Bronchial epithelial cell (primary cell): ENCODE measurements around the gene LIMCH1.

- RRBS, 2 experiments = no CpG with 5 or more reads among the region's 12 CpGs
Measured at GRCh38 chr4:39637998-39638376, 678 bp downstream of the SMIM14 start.

DNA sequence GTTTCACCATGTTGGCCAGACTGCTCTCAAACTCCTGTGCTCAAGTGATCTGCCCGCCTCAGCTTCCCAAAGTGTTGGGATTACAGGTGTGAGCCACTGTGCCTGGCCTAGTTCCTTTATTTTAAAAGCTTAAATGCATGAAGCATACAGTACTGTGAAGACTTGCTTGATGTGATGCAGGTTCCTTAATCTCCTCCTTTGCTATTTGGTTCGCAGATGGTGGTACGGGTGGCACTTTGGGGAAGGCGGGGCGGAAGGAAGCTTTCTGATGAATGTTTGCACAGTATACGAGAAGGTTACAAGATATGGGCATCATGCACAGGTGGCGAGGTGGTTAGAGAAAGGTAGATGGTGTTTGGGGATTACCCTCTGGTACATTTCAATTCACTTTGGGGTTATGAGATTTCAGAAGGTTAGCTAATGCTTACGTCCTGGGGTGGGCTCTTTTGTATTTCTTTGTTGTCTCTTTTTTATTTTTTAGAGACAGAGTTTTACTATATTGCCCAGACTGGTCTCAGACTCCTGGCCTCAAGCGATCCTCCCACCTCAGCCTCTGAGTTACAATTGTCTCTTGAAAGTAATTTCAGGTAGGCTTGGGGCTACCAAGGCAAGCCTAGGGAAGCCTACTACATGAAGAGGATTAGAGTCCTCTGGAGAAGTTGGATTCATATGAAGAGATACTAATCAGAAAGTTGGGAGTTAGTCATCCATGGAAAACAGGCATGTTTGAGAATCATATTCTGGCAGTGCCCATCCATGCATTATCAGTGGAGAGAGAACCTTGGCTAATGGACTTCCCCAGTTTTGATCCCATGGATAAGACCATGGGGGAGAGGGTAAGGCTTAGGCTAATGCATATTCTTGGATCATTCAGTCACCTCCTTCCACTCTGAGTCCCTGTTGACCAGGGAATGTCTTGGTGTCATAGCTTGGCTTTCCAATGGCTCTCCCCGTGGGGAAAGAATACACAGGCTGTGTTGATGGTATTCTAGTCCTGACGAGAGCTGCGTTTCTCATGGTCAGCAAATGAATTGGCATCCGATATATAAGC is 17.4 kb downstream of the RHOH start:
- RRBS, 2 experiments = no CpG with 5 or more reads among the region's 13 CpGs

- RRBS, 2 experiments = no CpG with 5 or more reads among the region's 11 CpGs
Measured at GRCh38 chr4:40264997-40265759, 68.3 kb downstream of the RHOH start.

DNA sequence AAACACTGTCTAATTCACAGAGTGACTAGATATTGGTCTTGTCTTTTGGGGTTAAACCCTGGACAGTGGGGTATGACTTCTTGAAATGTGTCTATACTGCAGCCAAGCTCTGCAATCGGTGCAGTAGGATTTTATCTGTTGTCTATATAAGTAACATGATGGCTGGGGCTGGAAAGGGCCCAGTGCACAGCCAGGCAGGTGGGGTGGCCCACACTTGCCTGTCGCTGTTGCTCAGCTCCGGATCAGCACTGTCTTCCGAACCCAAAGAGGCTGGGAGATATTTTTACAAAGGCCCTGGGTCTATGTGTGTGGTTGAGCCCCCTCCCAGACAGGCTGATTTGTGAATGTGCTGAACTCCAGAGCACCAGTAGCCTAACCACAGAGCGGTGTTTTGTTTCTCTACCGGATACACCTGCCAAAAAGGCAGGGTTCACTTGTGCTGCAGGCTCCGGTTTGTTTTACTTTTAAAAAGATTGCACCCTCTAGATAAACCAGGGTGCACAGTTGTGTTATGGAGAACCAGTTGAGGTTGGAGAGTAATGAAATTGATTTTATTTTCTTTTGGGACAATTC is 33.5 kb upstream of the CHRNA9 start:
- RRBS, 2 experiments = no CpG with 5 or more reads among the region's 7 CpGs

- RRBS, 2 experiments = no CpG with 5 or more reads among the region's 4 CpGs
Measured at GRCh38 chr4:40349723-40350302, 14.7 kb downstream of the CHRNA9 start.

- RRBS, 2 experiments = no CpG with 5 or more reads among the region's 6 CpGs
Measured at GRCh38 chr4:40422341-40422938, 87.3 kb downstream of the CHRNA9 start.

DNA sequence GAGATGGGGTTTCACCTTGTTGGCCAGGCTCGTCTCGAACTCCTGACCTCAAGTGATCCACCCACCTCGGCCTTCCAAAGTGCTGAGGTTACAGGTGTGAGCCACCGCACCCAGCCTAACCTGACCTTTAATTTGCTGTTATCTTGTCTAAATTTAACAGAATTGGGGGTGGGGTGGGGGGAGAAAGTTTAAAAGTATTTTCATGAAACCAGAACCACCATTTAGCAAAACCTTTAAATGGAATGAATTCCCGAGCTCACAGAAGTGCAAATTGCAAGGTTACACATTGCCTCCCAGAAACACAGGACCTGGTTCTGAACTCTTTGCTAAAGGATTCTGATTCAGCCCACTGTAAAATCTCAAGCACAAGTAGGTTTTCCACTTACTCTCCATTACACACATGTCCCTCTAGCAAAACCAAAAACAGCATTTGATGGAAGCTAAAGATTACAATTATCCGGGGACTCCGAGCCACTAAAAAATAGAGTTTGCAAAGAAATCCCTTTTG is 115.7 kb downstream of the RBM47 start:
- RRBS, 2 experiments = no CpG with 5 or more reads among the region's 7 CpGs

- RRBS, 2 experiments = no CpG with 5 or more reads among the region's 9 CpGs
Measured at GRCh38 chr4:40531068-40531890, 98.4 kb downstream of the RBM47 start.

DNA sequence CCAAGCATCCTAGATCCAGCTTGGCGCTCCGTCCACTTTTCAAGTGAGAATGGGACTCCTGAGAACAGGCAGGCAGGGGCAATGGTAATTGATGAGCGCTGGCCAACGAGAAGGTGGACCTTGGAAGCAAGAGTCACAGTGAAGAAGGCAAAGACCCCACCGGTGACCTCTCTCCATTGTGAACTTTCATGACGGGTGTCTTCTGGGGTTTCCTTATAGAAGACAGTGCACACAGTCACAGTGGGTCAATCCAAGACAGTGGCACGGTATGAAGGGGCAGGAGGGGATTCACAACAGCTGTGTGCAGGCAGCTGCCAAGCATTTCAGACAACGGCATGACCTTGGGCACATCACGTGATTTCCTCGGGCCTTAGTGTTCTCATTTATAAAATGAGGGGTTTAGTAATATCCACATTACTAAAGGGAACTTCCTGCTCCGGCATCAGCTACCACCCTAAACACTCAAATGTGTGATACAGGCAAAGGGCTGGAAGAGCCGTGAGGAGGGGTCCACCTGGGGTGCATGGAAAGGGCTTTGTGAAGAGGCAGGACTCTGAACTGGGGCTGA is 43.0 kb downstream of the RBM47 start:
- RRBS, 2 experiments = no CpG with 5 or more reads among the region's 12 CpGs

DNA sequence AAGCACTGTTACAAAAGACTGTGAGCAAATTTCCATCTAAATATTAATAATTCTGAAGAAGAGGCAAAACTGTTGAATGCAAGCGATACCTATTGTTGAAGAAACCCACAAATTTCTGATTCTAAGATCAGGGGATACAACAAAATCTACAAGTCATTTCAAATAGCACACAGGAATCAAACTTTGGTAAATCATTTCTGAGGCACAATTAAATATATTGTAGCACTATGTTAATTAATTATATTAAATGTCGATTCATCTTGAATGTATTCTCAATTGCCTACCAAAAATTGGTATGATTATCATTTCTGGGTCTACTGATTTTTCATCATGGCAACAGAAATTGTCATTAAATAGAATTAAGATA is 59.8 kb downstream of the NSUN7 start:
- RRBS, 2 experiments = no CpG with 5 or more reads among the region's 2 CpGs

DNA sequence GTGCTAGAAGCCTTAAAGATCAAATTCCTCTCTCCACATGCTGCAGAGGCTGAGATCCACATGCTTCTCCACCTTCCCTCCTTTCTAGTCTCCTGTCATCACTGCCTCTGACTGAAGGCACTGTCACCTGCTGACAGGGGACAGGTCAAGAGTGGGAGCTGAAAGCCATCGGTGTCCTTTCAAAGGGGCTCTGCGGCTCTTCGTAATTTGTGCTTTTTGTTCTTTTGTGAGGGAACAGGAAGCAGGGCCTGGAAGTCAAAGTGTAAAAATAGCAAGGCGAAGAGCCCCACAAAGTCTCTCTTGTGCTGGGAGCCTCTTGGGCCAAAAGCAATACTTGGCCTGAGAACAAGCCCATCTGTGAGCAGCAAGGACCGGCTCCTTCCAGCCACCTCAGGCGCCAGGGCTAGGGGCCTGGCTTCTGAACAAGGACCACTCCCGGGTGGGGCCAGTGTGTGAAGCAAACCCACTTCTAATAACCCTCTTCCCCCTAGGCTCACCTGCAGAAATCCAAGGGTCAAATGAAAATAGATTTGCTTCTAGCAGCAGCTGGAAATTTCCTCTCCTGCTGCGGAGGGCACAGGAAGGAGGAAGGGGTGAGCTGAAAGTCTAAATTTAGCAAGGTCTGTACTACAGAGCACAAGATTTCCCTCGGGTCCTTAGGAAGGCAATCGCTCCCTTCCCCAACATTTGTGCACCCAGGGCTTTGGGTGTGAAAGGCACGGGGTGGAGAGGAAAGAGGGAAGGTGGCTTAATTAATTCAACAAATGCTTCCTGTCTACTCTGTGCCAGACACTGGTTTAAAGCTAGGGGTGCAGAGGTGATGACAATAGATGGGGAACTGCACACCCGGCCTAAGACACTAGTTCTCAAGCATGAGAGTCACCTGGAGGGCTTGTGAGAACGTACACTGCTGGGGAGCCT is 204.2 kb downstream of the NSUN7 start:
- RRBS, 2 experiments = 75 to 89% methylated on average over 3 of the region's 13 CpGs

- RRBS, 2 experiments = no CpG with 5 or more reads among the region's 11 CpGs
Measured at GRCh38 chr4:41028433-41029532, 185.6 kb downstream of the APBB2 start.

DNA sequence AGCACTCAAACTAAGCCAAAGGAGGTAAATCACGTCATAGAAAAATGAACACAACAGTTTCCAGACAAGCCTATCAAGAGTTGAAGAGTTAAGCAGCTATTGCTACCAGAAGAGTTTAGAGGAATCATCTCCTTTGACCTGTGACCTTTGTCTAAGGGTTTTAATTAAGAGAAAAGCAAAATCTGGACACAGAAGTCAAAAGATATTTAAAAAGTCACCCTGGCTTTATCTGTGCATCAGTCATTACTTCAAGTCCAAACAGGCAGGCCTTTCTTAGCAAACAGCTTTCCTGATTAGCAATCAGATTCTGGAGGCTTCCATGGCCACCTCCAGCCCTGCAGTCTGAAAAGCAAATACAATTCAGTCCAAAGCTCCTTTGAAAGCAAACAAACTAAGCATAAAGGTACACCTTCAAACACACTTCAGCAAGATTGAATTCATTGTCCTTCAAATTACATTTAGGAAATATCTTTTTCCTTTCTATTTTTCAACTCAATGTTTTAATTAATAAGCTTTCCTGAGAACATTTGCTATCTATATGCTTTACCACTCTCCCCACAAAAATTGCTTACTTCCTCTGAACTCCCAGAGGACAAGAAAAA is 82.0 kb downstream of the APBB2 start:
- RRBS, 2 experiments = no CpG with 5 or more reads among the region's 1 CpG

DNA sequence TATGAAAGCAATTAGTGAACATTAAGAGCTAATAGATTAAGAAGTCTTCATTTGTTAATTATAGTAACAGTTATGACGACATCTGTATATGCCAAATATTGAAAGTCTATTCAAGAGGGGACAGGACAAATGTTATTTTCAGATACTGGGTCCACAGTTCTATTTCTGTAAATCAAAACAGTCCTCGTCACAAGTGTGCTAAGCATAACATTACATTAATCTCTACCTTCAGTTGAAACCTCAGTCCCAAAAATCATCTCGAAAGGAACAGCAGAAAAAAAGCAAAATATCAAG is 70.4 kb downstream of the APBB2 start:
- RRBS, 2 experiments = no CpG with 5 or more reads among the region's 3 CpGs

DNA sequence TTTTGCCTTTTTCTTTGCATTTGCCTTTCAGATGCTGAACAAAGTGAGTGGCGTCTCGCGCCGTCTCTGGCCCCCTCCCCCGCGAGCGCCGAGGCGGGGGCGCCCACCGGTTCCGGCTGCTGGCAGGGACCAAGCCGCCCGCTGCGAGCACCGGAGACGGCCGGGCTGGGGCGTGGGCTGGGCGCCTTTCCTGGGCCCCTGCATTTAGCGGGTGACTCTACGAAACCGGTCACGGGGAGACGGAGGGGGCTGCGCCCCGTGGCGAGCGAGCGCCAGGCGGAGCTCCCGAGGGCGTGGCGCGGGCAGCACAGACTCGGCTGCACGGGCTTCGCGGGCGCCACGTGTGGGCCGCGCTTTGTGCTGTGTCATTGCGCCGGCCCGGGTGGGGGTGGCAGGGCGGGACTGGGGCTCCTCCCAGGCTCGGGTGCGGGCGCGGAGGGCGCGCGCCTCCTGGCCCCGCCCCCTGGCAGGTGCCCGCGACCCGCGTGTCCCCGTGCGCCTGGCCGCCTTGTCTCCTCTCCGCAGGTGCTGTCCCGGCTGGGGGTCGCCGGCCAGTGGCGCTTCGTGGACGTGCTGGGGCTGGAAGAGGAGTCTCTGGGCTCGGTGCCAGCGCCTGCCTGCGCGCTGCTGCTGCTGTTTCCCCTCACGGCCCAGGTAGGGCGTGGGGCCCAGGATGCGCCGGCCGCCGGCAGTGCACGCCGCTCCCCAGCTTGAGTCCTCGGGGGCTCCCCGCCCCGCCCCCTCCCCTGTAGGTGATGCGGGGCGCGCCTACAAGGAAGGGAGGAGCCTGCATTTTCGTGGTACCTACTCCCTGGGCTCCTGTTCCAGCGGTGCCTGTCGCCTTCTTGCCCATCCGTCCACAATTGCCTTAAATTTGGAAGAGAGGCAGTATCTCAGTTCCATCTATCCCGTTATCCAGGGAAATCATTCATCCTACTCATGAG is 628 bp downstream of the UCHL1 start:
- RRBS, 2 experiments = 2 to 4% methylated on average over 11 of the region's 92 CpGs

- RRBS, 2 experiments = no CpG with 5 or more reads among the region's 8 CpGs
Measured at GRCh38 chr4:41258028-41258502, 1.3 kb downstream of the UCHL1 start.

DNA sequence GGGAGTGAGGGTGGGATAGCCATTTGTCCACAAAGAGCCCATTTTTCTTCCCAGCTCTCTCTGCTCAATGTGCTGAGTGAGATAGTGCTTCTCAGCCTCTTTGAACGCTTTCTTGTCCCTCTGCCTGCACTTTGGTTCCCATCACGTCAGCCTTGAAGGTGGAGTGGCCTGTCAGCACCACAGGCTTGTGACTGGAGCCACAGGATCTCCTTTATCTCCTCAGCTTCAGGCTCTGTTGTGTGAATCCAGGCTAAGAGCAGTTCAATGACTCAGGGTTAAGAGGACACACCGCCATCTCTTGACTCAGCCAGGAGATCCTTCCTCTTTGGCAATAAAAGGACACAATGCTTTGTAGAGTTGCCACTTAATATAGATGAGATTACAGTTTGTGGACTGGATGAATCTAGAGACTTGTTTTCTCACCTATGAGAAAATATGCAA is 62.0 kb downstream of the UCHL1 start:
- RRBS, 2 experiments = no CpG with 5 or more reads among the region's 3 CpGs

- RRBS, 2 experiments = no CpG with 5 or more reads among the region's 10 CpGs
Measured at GRCh38 chr4:41537826-41538641, at the start of gene LIMCH1. LIMCH1 (plus strand) TSS chr4:41538157.

- RRBS, 2 experiments = no CpG with 5 or more reads among the region's 45 CpGs
Measured at GRCh38 chr4:41643979-41644960, 104.3 kb downstream of the PHOX2B start.